HTR-8/SVneo (cell line): ENCODE measurements around the gene SKIDA1.

- RRBS, result 2% methylated on average over 7 of the region's 17 CpGs
Measured at GRCh38 chr10:17453620-17453917, 826 bp downstream of the ST8SIA6 start.

GRCh38 chr10:17472800-17473244 lies 18.4 kb upstream of the ST8SIA6 start:
- RRBS, result no CpG with 5 or more reads among the region's 3 CpGs

DNA sequence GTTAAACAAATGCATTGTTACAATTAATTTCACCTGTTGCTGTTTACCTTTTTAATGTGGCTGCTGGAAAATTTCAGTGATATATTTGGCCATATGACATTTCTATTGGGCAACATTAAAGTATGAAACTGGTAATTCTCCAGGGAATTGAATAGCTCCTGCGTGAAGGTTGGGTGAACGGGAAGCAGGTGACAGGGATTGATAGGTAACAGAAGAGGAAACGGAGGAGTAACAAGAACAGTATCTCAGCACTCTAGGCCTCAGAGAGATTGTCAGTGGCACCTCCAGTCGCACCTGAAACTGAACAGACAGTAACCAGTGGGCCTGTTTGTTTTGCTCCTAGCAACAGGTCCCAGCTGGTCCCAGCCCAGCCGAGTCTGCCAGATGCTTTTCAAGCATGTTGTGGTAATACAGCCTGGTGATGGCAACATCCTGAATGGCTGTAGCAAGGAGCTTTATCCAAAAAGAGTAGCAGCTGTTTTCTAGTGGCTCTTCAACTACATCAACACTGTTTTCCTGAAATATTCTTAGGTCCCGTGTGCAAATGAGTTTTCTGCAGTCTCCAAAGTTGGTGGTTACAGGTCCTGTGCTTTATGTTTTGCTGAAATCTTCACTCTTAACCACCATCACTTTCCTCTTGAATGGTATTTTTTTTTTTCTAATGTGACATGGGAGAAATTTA lies 4.7 kb downstream of the CACNB2 start:
- RRBS, result no CpG with 5 or more reads among the region's 6 CpGs

DNA sequence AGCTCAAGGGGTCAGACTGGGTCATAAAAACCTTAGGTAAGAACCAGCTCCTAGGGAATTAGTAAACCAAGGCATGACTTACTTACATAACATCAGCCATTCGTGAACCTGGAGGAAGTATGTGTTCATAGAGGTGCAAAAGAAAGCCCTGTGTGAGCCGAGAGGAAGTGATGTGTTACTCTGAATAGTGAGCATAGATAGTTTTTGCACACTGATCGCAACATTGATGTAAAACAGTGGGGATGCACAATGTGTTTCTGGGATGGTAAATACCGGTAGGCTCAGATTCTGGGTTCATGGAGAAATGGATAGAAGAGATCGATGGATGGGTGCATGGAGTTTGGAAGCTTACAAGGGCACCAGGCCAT lies 22.4 kb downstream of the CACNB2 start:
- RRBS, result no CpG with 5 or more reads among the region's 5 CpGs

DNA sequence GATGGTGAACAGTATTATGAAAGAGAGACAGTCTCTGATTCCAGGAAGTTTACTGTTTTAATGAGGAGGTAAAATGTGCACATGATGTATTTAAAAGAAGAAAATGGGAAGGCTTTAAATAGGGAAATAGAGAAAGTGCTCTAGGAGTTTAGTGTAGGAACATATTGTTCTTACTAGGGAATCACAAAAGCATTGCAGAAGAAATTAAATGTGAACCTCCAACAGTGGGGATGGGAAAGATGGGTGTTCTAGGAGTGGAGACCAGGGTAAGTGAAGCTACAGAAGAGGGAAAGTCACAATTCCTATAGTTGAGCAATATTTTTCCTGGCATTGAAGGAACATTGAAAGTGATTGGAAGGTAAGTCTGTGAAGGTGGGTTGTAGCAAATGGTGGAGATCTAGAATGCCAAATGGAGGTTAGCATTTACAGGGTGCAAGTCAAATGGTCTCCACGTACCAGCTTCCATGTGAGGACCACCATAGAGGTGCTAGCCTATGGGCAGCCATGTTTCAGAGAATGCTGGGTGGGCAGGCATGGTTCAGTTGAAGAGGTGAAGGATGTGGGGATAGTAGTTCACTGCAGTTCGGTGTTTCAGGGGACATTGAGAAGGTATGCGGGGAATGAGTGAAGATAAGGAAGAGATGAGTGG lies 36.2 kb downstream of the CACNB2 start:
- RRBS, result no CpG with 5 or more reads among the region's 3 CpGs

GRCh38 chr10:18226753-18227408 lies 86.7 kb downstream of the CACNB2 start:
- RRBS, result no CpG with 5 or more reads among the region's 7 CpGs

DNA sequence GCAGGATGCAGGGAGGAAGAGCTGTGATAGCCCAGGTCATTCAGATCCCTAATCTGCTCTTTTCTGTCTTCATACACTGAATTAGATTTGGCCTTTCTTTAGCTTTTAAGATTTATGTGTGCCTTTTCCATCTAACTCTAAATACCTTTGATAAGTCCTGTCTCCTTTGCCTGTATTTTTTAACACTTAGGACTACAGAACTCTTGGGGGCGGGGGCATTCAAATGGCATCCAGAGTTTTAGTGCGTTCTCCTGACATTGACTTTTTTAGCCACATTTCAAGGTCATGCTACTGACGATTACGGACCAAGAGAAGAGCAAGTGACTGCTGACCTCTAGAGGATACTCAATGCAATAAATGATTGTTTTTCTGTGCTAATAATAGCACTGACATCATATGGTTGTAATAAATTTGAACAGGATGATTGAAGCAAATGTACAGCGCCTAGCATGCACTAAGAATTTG lies 172.4 kb downstream of the CACNB2 start:
- RRBS, result no CpG with 5 or more reads among the region's 5 CpGs

DNA sequence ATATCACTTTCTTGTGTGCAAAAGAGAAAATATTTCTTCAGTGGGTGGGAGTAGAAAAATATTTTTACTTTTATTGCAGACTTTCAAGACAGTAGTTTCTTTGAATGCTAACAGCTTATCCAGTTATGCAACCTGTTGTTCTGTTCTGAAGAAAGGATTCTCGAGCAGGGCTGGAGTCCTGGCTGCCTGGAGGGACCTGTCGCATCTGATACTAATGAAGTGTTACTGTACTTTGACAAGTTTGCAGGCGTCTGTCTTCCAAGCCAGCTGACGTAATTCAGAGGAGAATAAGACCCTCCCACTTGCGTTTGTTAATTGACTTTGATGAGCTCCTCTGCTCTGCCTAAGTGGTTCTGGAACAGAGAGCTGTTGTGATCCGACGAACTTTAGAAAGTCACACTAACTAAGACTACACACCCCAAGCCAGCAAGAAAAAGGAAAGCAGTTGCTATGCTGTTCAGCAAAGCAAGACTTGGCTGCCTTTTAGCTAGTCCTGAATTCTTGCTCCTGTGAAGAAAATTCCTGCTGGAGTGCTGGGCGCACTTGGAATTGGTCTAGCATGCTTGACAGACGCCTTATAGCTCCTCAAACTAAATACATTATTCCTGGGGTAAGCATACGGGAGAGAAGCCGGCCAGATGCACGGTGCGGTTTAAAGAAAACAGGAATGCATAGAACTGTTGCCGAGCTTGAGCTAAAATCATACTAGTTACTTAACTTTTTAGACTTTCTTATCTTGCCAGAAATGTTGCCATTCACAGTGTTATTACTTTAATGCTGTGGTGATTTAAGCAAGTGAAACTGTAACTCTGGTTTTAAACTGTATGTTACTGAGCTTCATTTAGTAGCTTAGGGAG lies 200.4 kb downstream of the CACNB2 start:
- RRBS, result no CpG with 5 or more reads among the region's 14 CpGs

- RRBS, result no CpG with 5 or more reads among the region's 3 CpGs
Measured at GRCh38 chr10:18568713-18569662, 82.4 kb downstream of the NSUN6 start.

DNA sequence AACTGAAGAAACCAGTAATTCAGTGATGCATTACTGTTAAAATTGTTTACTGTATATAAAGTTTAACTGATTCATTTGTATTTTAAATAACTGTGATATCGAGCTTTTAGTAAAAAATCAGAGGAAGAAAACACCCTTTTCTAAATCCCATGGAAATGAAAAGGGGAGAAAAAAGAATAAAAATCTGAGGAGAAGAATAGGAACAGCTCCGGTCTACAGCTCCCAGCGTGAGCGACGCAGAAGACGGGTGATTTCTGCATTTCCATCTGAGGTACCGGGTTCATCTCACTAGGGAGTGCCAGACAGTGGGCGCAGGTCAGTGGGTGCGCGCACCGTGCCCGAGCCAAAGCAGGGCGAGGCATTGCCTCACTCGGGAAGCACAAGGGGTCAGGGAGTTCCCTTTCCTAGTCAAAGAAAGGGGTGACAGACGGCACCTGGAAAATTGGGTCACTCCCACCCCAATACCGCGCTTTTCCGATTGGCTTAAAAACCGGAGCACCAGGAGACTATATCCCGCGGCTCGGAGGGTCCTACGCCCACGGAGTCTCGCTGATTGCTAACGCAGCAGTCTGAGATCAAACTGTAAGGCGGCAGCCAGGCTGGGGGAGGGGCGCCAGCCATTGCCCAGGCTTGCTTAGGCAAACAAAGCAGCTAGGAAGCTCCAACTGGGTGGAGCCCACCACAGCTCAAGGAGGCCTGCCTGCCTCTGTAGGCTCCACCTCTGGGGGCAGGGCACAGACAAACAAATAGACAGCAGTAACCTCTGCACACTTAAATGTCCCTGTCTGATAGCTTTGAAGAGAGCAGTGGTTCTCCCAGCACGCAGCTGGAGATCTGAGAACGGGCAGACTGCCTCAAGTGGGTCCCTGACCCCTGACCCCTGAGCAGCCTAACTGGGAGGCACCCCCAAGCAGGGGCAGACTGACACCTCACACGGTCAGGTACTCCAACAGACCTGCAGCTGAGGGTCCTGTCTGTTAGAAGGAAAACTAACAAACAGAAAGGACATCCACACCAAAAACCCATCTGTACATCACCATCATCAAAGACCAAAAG lies 23.8 kb downstream of the NSUN6 start:
- RRBS, result no CpG with 5 or more reads among the region's 31 CpGs

DNA sequence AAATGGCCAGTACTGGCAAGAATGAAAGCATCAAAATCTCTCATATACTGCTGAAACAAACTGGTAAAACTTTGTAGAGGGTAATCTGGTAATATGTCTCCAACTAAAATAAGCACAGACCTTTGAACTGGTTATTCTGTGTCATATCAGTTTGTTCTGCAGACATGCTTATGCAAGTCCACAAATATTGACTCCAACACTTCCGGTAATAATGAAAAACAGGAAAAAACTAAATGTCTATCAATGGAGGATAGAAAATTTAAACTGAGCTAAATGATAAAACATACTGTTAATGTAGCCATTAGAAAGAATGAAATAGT lies 13.9 kb downstream of the NSUN6 start:
- RRBS, result no CpG with 5 or more reads among the region's 1 CpG

DNA sequence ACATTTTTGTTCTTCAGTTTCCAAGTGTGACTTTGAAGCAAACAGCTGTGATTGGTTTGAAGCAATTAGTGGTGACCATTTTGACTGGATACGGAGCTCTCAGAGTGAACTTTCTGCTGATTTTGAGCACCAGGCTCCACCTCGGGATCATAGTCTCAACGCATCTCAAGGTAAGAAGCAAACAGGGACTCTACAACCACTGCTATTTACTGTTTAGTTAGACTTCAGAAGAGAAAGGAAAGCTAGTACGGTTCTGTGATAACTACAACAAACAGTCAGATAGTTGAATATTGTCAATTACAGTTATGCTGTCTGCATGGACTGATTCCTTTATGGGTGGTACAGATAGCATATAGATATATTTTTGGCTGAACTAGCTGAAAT lies 155.1 kb downstream of the MALRD1 start:
- RRBS, result no CpG with 5 or more reads among the region's 4 CpGs

DNA sequence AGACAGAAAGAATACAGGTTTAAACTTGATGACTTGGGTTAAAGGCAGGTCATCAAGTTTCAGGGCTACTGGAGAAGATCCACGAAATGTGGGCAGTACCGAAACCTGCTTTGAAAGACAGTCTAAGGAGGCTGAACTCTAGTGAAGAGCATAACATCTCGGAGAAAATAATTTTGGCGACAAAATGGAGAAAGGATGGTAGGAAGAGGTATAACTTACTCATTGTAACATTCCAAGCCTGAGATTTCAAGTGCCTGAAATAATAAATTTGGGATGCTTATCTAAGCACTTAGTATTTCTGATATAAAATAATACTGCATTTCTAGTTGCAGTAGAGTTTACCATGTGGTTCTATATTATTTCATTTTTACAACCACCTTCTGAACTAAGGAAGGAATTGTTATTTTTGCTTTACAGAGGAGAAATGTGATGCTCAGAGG lies 26.5 kb upstream of the PLXDC2 start:
- RRBS, result no CpG with 5 or more reads among the region's 4 CpGs

DNA sequence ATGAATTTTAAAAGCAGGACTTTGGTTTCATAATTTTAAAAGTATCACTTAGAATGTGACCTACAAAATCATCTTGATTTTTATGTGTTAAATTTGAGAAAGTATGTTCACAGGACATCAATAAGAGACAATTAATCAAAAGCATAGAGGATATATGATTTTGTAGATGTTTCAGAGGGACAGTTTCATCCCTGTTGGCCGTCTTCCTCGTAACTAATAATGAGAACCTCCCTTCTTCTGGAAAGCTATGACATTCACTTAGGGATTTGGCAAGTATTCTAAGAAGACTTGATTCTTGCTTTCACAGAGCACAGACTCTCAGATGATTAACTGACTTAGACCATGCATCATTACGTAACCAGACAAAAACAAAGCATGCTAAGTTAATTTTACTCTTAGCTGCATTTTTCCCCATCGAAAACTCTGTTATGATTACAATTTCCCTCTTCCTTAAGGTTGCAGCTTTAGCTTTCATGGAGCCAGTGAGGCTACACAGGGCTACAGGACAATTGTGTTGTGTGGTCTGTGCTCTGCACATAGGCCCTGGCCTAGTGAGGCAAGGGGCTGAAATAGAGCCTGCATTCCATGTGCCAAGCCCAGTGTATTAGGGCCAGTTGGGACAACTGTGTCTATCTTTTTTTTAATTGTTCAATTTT lies 105.1 kb downstream of the PLXDC2 start:
- RRBS, result no CpG with 5 or more reads among the region's 4 CpGs

GRCh38 chr10:21077748-21078113 lies 180.6 kb upstream of the NEBL start:
- RRBS, result no CpG with 5 or more reads among the region's 5 CpGs

DNA sequence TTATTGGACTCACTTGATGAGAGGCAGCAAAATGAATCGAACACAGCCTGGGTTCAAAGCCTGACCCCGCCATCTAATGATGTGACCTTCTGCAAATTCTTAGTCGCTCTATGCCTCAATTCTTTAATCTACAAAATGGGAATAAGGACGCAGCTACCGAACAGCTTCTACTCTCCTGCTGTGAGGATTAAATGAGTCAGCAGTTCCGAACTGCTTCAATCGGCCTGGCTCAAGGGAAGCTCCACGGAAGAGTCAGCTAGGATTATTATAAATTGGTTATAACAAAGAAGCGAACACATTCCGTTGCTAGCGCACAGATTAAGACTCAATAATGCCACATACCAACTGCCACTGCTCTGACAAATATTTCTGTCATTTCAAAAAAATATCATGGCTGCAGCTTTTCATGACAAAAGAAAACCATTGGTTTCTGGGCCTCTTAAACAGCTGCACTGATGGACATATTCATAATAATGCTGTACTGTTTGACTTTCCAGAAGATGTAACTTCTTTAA lies 278.1 kb upstream of the NEBL start:
- RRBS, result no CpG with 5 or more reads among the region's 11 CpGs

DNA sequence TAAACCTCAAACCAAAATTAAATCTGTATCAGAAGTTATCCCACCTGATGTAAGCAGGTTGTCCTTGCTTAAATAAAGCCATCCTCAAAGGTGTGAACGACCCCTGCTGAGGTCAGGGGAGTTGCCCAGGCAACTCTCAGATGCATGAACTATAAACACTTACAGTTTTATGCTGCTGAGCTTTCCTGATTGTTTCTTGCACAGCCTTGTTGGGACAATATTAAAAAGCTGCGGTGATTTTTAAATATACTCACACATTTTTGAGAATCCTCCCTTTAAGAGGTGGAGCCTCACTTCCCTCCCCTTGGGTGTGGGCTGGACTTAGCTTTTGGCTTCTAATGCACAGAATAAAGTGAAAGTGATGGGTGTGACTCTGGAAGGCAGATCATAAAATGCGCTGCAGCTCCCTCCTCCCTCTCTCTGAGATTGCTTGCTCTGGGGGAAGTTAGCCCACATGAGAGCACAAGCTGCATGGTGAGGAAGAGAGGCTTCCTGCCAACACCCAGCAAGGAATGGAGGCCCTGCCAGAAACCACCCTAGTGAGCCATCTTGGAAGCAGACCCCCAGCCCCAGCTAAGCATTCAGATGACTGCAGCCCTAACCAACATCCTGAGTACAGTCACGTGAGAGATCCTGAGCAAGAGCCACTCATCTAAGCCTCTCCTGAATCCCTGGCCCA lies 152.6 kb downstream of the SKIDA1 start:
- RRBS, result no CpG with 5 or more reads among the region's 4 CpGs

GRCh38 chr10:21523607-21524190 lies 1.8 kb downstream of the SKIDA1 start:
- RRBS, result no CpG with 5 or more reads among the region's 5 CpGs

DNA sequence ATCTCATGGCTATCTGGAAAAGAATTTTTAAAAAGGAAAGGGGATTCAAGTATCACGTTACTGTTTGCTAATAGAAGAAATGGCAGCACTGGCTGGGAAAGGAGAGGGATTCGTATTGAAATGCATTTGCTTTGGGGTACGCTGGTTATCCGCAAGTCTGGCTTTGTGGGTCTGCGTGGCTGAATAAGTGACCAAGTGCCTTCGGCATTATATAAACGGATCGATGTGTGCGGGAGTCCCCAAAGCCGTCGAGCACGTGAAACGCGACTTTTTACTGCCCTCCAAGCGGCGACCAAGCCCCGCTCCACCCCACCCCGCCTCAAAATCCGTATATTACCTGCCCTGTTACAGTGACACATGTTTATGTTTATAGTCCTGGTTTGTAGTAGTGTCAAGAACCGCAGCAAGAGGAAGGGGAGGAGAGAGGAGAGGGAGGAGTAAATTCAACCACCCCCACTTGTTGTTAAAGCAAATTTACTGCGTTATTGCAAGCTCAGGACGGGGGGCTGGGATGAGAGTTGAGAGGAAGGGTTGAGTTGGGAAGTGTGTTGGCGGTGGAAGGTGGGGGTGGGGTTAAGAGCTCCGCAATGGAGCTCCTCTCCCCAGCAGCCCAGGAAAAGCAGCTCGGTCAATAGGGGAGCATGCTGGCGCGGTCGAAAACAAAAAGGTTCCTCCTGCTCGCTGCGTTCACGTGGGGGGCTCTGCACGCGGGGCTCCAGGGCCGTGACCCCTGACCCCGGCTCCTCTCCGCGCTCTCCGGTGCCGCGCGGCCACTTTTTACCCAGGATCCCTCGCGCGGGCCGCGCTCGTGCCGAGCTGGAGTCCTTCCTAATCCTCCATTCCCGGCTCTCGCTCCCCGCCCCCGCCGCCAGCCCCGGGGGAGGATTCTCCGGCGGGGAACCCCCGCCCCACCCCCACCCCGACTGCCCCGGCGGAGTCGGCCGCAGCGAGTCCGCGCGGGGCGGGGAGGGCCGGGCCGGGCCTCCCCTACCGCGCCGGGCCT lies at the start of gene SKIDA1:
TSS of gene SKIDA1 (minus strand) at position 473 of the 1,003 bp plus-strand sequence.
- RRBS, result 2% methylated on average over 21 of the region's 72 CpGs

DNA sequence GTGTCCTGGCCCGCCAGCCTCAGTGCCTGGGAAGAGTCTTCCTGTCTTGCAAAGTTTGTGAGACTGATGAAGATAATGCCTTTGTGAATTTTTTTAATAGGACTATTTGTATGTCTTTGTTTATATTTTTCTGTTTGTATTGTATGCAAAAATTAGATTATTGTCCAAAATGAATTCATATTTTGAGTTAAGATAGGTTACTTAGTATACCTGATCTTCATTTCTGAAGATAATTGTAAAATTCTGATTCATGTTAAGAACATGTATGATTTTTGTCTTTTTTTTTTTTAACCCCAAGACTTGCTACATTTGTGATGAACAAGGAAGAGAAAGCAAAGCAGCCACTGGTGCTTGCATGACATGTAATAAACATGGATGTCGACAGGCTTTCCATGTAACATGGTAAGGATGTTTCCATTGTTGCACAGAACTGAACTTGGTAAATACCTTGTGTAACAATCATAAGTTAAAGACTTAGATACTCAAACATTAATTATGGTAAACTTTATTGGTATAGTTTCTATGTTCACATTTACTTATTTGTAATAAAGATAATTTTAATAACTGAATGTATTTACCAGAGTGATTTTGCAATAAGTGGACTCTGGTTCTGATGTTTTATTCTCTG lies 78.1 kb downstream of the MLLT10 start:
- RRBS, result no CpG with 5 or more reads among the region's 2 CpGs